ENCODE measurements around a stretch of chr16.

GRCh38 chr16:87809163-87809447, 43.3 kb upstream of the KLHDC4 start:
- RRBS, result no CpG with 5 or more reads among the region's 6 CpGs

- RRBS, result no CpG with 5 or more reads among the region's 18 CpGs
Measured at GRCh38 chr16:87857859-87858533, 11.3 kb downstream of the SLC7A5 start.

DNA sequence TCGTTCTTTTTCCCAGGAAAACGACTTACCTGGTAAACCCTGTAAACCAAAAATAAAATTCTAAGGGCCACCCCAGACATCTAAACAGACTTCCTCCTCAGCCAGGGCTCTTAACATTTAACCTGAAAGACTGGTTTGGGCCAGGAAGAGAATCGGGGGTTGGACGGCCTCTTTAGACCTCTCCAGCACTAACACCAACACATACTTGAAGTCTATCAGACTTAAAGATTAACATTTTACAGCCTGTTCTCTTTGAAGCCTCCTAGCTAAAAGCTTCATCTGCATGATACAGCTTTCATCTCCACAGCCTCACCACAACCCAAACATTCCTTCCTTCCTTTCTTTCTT, 3.2 kb upstream of the SLC7A5 start:
- RRBS, result no CpG with 5 or more reads among the region's 4 CpGs

GRCh38 chr16:87935981-87936288, 394 bp downstream of the CA5A start:
- RRBS, result no CpG with 5 or more reads among the region's 11 CpGs

GRCh38 chr16:87953379-87953891, 2.2 kb downstream of the BANP start:
- RRBS, result no CpG with 5 or more reads among the region's 9 CpGs

GRCh38 chr16:87956147-87956779, 5.0 kb downstream of the BANP start:
- RRBS, result no CpG with 5 or more reads among the region's 14 CpGs

GRCh38 chr16:88048069-88048715, 97.0 kb downstream of the BANP start:
- RRBS, result no CpG with 5 or more reads among the region's 24 CpGs

DNA sequence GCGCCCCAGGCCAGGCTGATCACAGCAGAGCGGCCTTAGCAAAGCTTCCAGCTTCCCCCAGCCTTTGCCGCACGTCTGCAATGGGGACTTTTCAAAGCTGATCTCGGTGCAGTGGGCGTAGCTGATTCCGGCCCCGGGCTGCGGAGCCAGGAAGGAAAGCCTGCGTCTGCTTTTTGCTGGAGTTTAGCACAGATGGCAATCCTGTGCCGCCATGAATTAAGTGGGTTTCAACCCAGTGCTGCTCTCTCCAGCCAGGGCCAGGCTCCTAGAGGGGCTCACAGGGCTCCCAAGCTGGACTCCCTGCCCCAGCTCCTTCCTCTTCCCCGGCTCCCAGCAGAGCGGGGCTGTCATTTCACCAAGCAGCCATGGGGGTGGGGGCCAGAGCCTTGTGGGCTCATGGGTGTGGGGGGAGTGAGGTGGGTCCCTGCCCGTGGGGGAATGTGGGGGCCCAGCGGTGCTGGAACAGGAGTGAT, 140.7 kb downstream of the BANP start:
- RRBS, result no CpG with 5 or more reads among the region's 15 CpGs

- RRBS, result no CpG with 5 or more reads among the region's 8 CpGs
Measured at GRCh38 chr16:88306671-88307402, 75.9 kb upstream of the ZNF469 start.

DNA sequence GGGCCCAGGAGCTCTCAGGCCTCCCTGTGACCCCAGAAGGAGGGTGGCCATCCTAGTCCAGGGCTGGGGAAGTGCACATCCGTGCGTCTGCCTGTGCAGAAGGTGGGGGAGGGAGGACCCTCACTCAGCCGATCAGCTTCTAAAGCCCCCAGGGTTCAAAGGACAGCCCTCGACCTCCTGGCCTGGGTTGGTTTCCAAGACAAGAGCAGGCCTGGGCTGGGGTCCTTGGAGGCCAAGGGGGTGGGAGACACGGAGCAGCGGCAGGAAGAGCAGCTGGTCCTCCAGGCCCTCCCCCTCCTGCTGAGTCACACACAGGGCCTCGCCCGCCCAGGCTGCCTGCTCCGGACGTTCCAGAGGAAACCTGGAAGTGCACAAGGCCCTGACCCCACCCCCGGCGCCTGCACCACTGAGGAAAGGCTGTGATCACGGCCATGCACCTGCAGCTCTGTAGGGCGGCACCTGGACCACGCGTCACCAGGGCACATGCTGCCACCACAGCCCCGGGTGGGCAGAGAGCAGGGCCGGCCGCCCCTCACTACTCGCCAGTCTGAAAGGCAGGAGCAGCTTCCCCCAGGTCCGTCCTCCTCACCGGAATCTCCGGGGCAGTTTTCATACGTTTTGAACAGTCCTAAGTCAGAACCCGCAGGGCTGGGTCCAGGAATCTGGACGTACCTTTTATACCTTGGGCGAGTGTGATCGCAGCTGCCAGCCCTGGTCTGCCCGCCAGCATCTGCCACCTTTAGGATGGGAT, 67.0 kb upstream of the ZNF469 start:
- RRBS, result 55% methylated on average over 13 of the region's 29 CpGs

- RRBS, result 85% methylated on average over 31 of the region's 67 CpGs
Measured at GRCh38 chr16:88429614-88430493, 23.2 kb upstream of the ZFPM1 start.

GRCh38 chr16:88467315-88467776, 14.3 kb downstream of the ZFPM1 start:
- RRBS, result no CpG with 5 or more reads among the region's 16 CpGs

DNA sequence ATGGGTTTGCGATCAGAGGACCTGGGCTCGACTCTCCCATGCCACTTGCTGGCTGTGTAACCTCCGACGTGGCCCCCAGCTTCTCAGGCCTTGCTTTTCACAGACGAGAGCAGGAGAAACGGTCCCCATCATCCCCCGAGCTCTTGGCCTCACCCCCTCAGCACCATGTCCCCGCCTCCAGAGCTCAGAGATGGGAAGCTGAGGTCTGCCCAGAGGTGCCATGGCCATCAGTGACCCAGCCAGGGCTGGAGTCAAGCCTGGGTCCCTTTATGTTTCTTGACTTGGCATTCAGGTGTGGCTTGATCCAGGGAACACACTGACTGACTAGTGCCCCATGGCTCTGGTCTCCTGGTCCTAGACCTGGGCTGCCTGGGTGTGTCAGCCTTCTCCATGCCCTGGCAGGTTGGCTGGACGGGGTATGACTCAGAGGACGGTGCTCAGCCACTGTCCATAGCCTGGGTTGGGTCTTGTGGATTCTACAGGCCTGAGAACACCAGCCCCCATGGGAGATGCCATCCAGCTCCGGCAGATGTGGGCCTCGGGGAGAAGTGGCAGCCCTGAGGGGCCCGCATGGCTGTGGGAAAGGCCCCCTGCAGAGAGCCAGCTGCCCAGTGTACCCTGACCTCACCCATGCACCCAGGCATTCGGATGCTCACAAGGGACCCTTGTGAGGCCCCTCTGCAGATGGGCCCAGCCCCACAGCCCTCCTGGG, 54.2 kb downstream of the ZFPM1 start:
- RRBS, result no CpG with 5 or more reads among the region's 14 CpGs

- RRBS, result 57% methylated on average over 11 of the region's 46 CpGs
Measured at GRCh38 chr16:88523634-88524425, 46.4 kb upstream of the ZC3H18 start.

- RRBS, result no CpG with 5 or more reads among the region's 25 CpGs
Measured at GRCh38 chr16:88639872-88640179, 1.5 kb downstream of the IL17C start.

DNA sequence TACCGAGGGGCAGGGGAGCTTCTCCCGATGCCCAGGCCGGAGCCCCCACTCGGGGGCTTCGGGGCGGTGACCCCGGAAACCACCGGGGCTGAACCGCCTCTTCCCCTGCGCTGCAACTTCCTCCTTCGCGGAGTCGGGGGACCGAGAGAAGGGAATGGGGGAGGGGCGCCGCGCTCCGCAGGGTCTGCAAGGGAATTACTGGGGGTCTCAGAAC, 389 bp downstream of the CYBA start:
- RRBS, result 2% methylated on average over 4 of the region's 18 CpGs

GRCh38 chr16:88713936-88714969, 8.0 kb downstream of the CTU2 start:
- RRBS, result 85% methylated on average over 3 of the region's 39 CpGs

DNA sequence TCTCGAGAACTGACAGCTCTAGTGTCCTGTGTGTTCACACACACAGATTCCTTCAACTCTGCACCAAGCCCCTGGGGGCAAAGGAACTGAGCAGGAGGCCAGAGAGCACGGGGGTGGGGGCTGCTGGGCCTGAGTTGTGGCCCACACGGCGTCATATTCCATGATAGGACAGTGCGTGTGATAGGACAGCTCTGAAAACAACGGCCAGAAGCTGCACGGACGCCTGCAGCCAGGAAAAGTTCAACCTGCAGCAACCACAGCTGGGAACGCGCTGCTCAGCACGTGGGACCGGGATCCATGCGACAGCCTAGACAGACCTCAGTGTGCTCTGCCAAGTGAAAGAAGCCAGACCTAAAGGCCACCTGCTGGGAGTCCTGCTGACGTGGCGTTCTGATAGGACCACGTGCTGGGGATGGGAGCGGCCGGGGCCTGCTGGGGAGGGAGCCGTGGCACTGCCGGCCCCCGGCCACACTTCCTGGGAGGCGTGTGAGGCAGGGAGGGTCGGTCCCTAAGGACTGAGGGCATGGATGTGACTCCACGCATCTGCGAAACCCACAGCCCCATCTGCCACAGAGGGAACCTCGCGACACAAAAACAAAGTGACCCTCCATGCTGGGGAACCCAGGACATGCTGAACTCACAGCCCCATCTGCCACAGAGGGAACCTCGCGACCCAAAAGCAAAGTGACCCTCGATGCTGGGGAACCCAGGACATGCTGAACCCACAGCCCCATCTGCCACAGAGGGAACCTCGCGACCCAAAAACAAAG, 21.7 kb downstream of the CTU2 start:
- RRBS, result no CpG with 5 or more reads among the region's 32 CpGs

GRCh38 chr16:88738288-88738592, 31.9 kb downstream of the CTU2 start:
- RRBS, result 35% methylated on average over 1 of the region's 14 CpGs

- RRBS, result 77% methylated on average over 2 of the region's 21 CpGs
Measured at GRCh38 chr16:88773805-88774528, 11.1 kb downstream of the PIEZO1 start.